Fibroblast of villous mesenchyme (primary cell): ENCODE data around the gene SELENOK.

DNA sequence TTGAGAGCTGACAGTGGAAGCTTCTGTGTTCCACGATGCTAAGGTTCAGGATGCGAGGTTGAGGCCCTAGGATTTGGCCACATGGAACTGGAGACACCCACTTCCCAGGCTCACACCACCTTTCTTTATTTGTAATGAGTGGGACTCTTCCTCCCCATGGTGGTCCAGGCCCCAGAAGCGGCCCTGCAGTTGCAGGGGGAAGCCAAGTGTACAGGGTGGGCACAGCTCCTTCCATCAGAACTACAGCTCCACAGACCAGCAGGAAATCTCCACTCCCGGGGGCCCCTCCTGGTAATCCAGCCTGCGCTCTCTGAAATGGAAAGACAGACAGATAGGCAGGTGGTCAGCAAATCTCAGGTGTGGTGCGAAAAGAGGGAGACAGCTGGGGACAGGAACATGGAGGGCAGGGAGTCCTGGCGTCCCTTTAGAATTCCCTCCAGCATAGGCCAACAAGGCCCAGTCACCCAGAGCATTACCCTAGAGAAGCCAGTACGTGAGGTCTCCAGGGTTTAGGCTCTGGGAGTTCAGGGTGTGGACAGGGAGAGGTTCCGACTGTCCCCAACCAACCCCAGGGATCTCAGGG lies 17.2 kb downstream of the ITIH4 start:
- CAGE, long polyA plus RNA: no peak

- CAGE, long polyA plus RNA: no peak
Observed at GRCh38 chr3:52835383-52836477, 911 bp upstream of the MUSTN1 start.

DNA sequence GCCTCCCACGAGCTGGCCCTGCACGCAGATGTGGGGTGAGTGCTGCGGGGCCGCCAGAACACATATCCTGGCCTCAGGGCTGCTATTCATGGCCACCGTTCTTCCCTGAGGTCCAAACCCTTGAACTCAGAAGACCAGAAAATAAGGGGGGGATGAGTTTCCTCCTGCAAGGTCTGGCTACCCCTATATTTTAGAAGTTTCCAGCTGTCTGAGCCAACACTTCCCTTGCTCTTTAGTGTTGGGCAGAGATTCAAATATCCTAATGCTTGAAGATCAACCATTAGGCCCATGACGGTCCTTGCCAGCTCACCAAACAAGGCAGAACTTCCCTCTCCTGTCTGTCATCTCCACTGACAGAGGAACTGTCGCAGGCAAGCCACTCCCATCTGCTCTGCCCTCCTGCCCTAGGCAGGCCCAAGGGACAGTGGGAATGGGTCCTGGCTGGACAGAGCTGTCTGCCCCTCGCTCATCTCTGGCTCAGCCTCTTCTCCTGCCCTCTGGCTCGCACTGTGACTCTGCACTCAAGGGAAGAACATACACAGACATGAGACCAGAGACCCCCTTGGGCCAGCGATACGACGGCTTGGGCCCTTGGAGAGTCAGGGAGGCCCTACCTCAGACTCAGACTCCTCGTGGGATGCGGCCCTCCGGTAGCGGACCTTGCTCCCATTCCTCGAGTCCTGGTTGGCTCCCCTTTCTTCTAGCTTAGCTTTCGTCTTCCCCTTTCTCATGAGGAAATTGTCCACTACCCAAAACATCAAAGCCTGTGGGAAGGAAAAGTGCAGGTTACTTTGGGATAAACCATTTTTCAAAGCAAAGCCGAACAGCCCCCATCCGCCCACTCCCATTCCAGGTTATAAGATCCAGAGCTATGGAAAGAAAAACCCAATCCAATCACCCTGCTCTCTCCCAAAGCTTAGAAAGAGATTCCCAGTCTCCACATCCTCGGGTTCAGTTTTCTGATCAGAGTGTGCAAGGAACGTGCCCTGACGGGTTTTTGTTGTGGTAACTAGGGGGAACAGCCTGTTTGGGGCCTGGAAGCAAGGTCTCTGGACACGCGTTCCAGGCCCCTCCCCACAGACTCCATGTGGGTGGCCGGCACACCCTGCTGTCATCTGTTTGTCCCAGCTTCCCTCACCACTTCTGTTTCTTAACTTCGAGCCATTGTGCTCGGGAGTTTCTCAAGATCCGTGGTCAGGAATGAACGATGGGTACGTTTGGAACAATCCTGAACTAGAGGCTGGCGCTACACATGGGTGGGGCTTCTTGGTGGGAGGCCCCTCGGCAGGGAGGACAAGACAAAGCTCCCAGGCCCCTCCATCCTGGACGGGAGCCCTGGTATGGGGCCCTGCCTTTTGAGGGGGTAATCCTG lies 7.9 kb upstream of the MUSTN1 start:
- CAGE, long polyA plus RNA: no peak

DNA sequence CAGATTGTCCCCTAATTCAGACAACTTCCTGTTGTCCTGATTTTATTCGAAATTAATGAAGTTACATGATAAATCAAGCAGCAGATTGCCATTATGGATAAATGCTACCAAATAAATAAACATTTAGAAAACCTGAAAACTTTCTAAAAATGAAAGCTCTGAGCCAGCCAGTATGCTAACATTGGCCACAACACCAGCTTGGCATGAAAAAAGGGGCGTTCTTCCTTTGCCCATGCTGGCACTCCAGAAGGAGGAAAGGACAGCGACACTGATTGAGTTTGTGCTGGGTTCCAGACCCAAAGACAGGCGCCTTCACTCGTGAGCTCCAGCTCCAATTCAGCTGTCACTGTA lies 5.1 kb downstream of the STIMATE start:
- CAGE, long polyA plus RNA: no peak

- CAGE, long polyA plus RNA: no peak
Observed at GRCh38 chr3:52892610-52893392, 4.5 kb downstream of the STIMATE start.

DNA sequence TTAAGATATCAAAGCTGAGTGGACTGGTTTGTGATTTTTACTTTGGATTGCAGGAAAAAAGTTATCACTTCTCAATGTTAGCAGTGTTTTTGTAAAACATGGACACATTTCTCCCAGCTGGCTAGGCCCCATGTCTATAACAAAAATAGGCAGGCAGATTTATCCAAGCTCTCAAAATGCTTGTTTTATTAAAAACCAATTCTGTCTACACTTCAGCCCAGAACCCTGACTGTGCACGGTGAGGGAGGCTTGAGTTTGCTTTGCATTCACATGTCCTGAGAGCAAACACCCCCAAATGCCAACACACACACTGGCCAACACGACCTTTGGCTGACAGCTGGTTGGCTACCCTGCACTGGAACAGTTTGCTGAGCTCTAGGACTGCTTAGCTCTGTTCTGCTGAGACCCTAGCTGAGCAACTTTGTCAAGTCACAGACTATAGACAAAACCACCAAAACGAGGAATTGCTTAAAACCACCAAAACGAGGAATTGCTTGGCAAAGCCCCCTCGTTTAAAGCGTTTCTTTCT lies 3.7 kb downstream of the STIMATE start:
- CAGE, long polyA plus RNA: no peak

- CAGE, long polyA plus RNA: no peak
Observed at GRCh38 chr3:53130864-53131561, 778 bp upstream of the RFT1 start.

DNA sequence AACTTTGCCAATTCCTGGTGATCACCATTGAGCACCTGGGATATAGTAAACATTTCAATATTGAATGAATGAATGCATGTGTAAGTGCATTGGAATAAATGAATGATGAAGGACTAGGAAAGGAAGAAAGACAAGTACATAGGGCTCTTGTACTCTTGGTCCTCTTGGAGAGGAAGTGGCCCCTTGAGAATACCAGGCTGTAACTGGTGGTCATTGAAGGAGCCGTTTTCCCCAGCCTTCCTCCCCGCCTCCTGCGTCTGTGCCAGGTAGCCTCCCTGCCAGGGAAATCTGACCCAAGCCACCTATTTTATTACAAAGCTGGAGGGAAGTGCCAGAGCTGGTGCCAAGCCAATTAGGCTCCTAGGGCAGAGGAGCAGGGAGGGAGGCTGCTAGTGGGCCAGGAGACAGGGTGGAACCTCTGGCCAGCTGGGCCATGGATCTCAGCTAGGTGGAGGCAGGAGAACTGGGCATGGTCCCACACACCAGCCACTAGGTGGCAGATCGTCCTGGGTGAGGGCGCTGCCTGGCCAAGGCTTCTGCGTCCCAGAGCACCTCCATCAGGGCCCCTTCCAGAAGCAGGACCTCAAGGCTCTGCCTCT lies 4.3 kb upstream of the RFT1 start:
- CAGE, long polyA plus RNA: no peak

- CAGE, long polyA plus RNA: no peak
Observed at GRCh38 chr3:53145111-53145748, 15.0 kb upstream of the RFT1 start.

DNA sequence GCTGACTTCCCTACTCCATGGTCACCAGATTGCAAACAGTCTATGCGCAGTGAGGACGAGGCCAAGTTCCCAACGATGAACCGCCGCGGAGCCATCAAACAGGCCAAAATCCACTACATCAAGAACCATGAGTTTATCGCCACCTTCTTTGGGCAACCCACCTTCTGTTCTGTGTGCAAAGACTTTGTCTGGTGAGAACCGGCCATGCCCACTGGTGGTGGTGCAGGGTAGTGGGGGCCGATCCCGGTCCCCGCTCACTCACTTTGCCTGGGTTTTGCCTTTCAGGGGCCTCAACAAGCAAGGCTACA lies 20.4 kb downstream of the PRKCD start:
- CAGE, long polyA plus RNA: no peak

DNA sequence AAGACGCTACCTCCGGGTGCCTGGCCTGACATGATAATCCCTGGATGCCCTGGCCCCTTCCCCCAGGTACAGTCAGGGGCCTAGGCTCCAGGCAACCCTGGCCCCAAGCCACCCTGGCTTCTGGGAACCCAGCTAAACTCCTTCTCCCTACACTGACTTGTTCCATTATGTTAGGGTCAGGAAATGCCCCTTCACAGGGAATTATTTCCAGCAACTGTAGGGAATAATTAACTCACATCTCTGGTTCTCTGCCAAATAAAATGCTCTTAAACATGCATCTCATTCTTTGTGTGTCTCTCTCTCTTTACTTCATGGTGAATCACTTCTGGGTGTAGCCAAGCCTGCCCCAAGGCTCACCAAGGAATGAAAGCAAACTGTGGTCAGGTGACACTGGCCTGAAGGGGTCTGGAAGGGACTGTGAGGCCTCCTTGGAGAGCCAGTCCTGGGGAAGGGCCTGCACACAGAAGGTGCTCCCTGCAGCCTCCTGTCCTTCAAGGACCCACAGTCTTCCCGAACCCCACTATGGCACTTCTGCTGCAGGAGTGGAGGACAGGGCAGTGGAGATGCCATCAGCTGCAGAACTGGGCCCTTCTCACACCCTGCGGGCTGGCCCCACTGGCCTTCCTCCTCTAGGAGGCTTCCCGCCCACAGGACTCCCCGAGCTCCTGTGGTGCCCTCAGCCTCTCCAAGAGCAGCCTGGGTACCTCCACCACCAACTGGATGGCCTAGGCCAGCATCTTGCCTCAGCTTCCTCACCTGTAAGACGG lies 17.6 kb downstream of the TKT start:
- CAGE, long polyA plus RNA: no peak

DNA sequence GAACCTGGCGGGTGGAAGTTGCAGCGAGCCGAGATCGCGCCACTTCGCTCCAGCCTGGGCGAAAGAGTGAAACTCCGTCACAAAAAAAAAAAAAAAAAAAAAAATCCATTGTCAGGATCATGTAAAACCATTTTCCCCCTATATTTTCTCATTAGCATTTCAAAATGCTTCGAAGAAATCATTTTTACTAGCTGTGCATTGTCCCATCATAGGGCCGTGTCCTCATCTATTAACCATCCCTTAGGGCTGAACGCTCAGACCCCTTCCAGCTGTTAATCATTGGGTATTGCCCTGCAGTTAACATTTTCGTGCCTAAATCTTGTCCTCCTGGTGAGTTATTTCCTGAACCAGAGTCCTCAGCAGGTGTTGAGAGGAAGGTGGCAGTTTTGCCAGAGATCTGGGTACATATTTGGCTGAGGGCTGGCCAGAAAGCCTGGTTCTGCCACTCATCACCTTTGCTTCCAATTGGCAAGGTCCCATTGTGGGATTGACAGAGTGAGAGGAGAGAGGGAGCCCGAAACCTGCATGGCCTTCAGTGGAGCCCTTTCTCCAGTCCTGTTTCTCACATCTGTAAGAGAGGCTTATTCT lies 8.7 kb upstream of the TKT start:
- CAGE, long polyA plus RNA: no peak

DNA sequence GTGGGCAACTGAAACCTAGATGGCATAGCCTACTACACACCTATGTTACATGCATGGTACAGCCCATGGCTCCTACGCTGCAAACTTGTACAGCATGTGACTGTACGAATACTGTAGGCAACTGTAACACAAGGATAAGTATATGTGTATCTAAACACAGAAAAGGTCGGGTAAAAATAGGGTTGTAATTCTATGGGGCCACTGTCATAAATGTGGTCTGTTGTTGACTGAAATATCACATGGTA lies 27.0 kb upstream of the TKT start:
- CAGE, long polyA plus RNA: no peak

GRCh38 chr3:53525706-53526390 lies 31.4 kb downstream of the CACNA1D start:
- CAGE, long polyA plus RNA: no peak

- CAGE, long polyA plus RNA: no peak
Observed at GRCh38 chr3:53749260-53749894, 96.8 kb downstream of the CHDH start.

DNA sequence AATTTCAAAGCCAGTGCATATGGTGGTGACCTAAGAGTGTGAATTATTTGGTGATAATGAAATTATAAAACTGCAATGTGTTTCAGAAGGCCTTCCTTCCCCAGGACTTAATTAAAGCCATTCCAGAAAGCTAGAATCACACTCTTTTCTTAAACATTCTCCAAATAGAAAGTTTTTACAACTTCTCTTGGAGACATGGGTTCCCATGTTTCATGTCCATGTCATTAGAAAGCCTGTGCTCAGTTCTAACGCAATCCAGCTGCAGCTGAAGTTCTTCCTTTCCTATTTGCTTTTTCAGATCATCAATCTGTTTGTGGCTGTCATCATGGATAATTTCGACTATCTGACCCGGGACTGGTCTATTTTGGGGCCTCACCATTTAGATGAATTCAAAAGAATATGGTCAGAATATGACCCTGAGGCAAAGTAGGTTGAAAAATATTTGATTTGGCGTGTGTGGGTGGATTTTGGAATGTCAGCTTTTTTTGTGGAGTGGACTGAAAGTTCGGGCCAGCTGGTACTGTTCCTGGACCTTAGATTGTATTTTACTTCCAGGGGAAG lies 69.8 kb downstream of the CHDH start:
- CAGE, long polyA plus RNA: no peak

GRCh38 chr3:53813909-53814288 lies 32.3 kb downstream of the CHDH start:
- CAGE, long polyA plus RNA: no peak

- CAGE, long polyA plus RNA: start-site peak on the minus strand at chr3:53891818-53891862, 272 and 155 reads in 2 replicates
Observed at GRCh38 chr3:53891714-53892407, at the start of gene SELENOK. SELENOK (minus strand) TSS chr3:53891859.

GRCh38 chr3:54202971-54203350 lies 80.6 kb downstream of the CACNA2D3 start:
- CAGE, long polyA plus RNA: no peak

DNA sequence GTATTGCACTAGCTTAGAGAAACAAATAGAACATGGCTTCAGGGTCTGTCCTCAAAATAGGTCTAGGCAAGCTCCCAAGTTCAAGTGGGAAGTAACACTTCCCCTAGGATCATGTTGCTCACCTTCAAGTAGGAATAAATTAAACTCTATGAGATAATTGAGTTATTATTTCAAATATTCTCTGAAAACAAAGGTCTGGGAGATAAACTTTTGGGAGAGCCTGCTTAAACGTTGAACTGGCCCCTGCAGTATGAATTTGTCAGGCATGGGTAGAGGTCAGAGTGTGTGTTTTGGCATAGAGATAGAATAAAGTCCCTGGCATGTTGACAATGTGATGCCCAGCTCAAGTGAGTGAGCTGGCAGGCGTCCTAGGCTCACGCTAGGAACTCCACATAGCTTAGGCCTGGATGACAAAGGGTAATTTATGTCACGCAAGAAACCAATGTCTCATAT lies 236.8 kb downstream of the CACNA2D3 start:
- CAGE, long polyA plus RNA: no peak